Endometrial microvascular endothelial cells (primary cell): Measurements from ENCODE around the gene ZBTB21.

DNA sequence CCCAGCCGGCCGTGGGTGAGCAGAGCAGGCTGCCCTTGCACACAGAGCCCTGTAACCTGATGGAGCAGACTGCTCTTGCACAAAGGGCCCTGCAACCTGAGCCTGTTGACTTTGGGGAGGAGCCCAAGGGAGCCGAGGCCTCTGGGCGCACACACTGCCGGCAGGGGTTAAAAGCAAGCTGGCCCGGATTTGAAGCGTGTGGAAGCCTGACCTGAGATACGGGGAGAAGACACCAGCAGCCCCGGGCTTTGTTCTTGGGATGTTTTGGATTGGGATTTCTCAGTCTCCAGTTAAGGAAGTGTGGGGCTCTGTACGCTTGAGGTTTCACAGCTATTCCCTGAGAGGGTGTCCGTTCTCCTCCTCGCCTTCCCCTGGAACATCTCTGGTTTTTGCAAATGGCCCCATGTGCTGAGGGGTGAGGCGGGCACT, 97.7 kb upstream of the TMPRSS2 start:
- RAMPAGE, long total RNA, result no peak

GRCh38 chr21:41712684-41713185, 54.1 kb downstream of the RIPK4 start:
- RAMPAGE, long total RNA, result no peak

DNA sequence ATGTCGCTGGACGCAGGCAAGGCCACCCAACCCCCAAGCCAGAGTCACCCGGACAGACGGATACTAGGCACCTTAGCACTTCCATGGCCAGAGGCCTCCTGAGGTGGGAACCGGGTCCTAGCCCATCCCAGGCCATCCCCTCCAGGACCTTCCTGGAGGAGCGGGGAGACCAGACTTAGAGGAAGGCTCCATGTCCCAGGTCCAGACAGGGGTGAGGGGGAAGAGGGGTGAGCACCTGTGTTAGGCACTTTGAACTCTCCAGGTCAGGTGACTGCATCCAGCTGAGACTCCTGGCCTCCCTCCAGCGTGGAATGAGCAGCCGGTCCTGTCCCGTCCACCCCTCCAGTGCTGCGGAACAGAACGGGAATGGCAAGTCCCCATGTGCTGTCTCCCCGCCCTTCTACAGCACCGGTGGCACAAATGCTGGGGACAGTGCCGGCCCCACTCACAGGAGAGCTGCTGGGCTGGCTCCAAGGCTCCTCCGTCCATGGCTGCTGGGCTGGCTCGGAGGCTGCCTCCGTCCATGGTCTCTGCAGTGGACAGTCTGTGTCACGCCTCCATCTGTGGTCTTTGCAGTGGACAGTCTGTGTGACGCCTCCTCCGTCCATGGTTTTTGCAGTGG, 53.0 kb downstream of the RIPK4 start:
- RAMPAGE, long total RNA, result no peak

DNA sequence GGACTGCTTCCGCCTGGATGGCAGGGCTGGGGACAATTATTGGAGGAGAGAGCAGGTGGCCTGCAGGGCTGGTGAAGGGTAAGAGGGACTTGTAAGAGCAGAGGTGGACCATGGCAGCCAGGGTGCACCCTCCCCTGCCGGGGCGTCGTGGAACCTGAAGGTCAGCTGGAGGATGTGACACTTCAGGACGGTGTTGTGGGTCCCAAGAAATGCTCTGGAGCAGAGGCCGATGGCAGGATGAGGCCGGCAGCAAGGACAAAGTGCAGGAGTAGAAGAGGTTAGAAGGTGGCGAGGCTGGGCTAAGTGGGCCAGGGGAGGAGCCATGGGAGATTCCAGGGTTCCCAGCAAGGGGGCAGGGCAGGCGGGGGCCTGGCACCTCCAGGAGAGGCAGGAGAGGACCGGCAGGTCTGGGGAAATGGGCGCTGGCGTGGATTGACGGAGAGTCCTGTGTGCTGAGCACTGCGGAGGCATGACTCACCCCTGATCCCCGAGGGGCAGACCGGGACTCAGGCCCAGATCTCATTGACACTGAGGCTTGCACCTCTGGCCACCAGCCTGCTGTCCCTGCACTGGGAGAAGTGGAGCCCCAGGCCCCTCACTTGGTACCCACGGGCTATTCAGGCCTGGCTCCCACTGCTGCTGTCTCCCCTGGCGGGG, 40.0 kb downstream of the RIPK4 start:
- RAMPAGE, long total RNA, result no peak

DNA sequence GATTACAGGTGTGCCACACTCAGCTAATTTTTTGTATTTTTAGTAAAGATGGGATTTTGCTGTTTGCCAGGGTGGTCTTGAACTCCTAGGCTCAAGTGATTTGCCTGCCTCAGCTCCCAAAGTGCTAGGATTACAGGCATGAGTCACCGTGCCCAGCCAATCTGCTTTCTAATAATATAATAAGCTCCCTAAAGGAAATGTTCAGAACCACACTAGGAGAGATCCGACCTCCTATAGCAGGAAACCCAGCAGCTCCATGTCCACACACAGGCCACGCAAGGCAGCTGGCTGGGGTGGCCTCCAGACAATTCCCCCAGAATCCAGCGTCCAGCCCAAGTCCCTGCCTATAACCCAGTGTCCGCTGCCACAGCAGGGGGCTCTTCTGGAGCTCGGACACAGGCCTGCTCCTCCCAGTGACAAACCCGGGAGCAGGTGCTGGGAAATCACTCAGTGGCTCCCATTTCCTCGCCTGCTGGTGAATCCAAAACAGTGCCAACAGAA, 7.6 kb downstream of the RIPK4 start:
- RAMPAGE, long total RNA, result no peak

DNA sequence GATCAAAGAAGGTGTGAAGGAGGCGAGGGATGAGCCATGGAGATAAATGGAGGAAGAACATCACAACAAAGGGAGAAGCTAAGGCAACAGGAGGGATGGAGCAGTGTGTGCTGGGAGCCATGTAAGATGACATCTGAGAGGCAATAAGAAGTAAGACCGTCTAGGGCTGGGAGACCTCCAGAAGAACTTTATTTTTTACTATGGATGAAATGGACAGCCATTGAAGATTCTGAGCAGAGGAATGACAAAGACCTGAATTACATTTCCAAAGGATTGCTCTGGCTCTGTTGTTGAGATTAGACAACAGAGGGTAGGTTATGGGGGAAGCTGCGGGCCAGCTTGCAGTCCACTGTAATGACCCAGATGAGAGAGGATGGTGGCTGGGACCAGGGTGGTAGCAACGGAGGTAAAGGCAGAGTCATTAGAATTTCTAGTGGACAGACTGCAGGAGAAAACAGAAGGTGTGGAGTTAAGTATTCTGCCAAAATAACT, 10.4 kb downstream of the ZBTB21 start:
- RAMPAGE, long total RNA, result no peak

GRCh38 chr21:42009796-42010453, at the start of gene ZBTB21:
Gene ZBTB21 (minus strand): TSS chr21:42010360.
- RAMPAGE, long total RNA, result start-site peak on the minus strand at chr21:42010348-42010372, 56 and 35 reads in 2 replicates

DNA sequence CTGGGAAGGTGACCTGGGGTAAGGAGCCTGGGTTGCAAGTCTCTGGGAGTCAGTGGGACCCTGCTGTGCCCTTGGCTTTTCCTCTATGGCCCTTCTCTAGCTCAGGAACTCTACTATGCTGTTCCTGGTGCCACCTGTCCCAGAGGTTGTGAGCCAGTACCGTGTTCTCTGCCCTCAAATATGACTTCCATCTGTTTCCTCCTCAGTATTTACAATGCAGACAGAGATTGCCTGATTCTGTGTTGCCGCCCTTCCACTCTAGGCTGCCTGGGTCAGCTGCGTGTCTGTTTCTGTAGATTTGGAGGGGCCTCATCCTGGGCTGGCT, 18.8 kb upstream of the ZBTB21 start:
- RAMPAGE, long total RNA, result no peak

DNA sequence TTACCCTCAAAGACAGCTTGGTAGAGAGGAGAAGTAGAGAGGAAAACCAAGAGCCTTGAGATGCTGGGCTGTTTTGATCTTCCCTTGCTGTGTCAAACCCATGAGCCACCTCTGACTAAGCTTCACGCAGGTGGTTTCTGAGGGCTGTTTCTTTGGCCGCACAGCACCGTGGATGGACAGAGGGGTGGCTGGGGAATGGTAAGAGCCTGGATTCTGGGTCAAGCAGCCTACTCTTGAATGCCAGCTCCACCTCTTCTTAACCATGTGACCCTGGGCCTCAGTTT, 18.7 kb downstream of the ABCG1 start:
- RAMPAGE, long total RNA, result no peak

DNA sequence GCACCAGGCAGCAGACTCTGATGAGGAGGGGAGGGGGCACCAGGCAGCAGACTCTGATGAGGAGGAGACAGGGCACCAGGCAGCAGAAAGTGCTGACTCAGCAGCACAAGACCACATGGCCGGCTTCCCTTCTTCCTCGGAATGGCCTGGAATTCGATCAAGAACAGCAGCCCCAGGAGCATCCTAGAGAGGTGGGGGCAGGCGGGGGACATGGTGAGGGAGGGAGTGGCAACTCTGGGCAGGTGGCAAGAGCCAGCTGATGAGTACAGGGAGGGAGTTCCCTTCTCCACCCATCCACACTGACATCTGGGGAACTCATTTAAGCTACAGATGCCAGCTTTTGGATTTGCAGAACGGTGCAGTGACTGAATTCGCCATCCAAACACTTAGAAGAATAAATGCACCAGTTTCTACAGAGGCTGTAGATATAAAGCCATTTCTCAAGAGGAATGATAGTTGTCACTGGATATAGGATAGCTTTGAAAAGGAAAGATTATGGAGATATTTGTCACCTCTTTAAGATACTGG, 26.9 kb downstream of the ABCG1 start:
- RAMPAGE, long total RNA, result no peak

DNA sequence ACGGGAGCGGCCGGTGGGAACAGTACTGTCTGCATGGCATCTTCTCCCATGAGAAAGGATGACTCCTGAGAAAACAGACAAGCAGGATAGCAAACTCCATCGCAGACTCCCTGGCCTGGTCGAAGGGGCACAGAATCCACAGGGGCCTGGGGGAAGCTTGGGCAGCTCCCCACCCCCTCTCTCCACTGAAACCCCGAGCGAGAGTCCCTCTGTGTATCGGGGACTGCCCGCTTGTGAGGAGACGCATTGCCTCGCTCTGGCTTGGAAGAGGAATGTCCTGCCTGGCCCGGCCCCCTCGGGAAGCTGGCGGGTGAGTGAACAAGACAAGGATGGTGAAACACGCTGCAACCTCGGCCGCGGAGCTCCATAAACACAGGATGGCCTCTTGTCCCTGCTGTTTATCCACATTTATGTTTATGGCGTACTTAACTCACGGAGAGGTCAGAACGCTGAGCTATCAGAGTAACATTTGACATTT, 42.5 kb downstream of the ABCG1 start:
- RAMPAGE, long total RNA, result no peak

DNA sequence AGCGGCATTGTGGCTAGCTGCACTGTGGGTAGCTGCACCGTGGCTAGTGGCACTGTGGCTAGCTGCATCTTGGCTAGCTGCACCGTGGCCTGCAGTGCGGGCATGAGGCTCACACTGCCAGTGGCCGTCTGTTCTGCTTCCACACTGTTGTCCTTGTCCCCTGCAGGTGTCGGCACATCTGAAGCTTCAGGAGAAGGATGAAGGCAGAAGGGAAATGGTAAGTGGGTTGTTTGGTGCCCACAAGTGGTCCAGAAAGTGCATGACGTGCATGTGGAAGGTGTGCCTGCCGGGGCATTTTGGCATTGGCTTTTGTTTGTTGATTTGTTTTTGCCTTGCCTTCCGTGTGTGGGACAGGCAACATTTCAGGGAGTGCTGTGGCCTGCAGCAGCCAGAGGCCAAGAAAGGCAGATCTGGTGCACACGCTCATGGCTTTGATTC, 38.5 kb downstream of the TFF3 start:
- RAMPAGE, long total RNA, result no peak

DNA sequence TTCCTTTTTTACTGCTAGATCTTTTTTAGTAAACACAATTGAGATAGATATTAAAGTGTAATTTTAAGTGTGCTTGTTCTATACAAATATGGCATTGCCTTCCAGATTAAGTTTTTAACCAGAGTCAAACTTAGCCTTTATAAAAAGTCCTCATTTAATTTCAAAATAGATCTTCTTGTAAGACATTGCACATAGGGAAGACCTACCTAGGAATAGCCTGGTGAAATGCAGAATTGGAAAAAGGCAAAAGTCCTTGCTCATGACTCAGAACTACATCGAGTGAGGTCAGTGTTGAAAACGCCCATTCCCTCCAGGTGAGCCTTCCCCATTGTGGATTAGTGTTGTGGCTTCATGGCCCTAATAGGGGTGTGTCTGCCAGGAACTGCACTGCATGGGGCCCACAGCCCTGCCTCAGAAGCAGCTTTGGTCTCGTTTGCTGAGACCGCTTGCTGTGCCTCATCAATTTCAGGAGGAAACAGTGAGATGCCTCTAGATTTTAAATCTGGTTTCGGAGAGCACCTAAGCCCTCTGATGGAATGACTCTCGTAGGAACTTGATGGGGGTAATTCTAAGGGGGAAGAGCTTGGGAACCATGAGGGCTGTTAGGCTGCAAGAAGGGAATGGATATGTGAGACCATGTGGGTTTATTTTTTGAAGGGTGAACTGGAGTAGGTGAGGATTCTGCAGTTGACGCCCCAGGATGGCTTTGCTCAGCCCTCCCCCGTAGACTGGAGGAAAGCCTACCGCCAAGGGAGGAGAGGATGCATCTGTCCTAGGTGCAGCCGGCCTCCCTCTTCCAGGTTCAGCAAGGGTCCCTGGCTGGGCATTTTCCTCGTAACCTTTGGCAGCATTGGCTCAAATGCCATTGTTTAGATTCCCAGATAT, 16.9 kb downstream of the TFF3 start:
- RAMPAGE, long total RNA, result no peak

DNA sequence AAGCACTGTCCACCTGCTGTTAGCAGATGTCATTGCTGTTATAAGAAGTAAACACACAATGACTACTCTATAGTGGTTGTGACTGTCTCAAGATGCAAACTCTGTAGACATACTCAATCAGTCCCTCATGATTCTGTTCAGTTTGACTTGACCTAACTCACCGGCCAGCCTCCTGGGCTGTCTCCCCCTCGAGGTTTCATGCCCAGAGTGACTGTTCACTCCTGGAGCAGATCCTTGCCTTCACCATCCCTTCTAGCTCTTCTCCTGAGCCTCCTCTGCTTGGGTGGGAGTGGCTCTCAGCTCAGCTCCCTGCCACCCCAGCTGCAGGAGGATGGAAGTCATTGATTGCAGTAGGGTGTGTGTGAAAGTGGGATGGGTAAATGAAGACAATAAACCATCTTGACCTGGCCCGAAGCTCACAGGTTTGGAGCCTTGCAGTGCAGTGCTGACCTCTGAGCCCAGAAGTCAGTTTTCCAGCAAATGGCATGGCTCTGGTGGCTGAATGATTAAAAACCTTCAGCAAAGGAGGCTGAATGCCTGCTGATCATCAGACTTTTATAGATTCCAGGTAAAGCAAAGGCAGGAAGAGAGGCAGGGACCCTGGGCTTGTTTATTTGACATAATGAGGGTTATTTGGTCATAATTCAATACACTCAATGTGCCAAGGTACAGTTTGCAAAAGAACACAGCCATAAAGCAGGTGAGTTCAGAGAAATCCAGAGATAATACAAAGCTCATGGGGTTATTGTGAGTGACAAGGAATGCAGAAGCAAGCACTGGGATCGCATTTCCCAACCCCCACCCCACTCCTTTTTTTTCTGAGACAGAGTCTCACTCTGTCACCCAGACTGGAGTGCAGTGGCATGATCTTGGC, 17.5 kb upstream of the TFF3 start:
- RAMPAGE, long total RNA, result no peak

GRCh38 chr21:42367321-42367706, 979 bp upstream of the TFF1 start:
- RAMPAGE, long total RNA, result no peak

DNA sequence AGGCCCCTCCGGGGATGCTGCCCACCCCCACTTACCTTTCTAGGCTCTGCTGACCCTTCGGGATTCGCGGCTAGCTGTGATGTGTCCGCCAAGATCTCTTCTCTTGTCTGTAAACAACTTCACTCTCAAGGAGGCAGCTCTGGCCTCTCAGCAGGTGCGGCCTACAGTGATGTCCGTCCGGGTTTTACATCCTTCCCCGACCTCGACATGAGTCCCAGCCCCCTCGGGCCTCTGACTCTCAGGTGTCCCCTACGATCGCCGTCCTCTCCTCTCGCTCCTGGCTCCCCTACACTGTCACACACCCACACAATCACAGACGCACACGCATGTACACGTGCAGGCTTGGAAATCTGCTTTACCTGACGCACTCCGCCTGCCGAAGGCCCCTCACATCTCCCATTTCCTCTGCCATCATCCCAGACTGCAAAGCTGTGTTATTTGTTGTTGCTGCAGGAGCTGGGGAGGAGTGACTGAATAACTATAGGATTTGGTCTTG, 804 bp upstream of the RSPH1 start:
- RAMPAGE, long total RNA, result no peak

DNA sequence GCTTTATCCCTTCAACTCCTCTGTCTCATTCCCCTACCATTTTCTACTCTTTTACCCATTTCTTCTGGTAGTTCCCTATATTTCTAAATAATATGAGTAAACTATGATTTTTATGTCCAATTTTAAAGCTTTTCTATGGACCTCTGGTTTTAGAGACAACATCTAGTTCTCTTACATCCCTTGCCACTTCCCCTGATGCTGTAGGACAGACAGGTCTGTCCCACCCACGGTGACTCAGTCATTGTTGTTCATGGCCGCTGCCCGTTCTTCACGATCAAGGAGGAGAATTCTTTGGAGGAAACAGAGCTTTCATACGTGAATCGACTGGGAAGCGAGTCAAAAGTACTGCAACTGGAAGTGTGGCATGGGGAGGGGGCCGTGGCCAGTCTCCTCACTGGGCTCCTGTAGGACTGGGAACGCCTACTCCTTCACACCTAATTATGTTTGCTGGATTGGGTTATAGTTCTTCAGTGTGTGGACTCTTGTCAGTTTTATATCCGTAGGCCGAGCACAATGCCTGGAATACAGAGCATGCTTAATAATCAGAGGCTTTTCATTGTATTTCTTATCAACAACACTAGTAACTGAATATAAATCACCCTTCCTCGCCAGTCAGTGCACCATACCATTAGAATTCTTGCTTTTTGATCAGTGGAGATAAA, 4.4 kb upstream of the SLC37A1 start:
- RAMPAGE, long total RNA, result no peak

GRCh38 chr21:42569598-42570399, 56.1 kb downstream of the SLC37A1 start:
- RAMPAGE, long total RNA, result no peak

DNA sequence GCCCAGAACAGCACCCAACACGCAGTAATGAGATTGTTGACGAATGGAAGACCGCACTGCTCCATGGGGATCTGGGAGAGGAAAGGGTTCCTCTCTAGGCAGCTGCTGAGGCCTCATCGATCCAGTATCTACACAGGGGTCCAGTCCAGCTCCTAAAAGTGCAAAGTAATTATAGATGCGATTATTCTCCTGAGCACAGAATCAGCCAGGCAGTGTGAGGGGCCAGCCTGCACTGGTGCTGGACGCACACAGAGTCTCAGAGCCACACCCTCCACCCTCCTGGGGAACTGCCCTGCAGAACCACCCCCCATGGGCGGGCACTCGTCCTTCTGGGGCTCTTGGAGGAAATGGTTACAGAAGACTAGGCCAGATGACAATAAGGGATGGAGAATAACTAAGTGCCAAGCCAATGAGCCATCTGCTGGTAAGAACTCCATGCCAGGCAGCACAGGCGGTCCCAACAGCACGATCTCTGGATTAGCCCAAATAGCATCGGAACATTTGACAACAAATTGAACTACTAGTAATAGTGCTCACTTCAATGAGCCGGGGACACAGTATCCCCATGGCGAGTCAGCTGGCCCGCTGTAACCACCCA, 1.6 kb upstream of the PDE9A start:
- RAMPAGE, long total RNA, result no peak

GRCh38 chr21:42719581-42719981, 66.2 kb downstream of the PDE9A start:
- RAMPAGE, long total RNA, result no peak